Measurements from ENCODE around the genes CYP2A7 and CYP2F1.

DNA sequence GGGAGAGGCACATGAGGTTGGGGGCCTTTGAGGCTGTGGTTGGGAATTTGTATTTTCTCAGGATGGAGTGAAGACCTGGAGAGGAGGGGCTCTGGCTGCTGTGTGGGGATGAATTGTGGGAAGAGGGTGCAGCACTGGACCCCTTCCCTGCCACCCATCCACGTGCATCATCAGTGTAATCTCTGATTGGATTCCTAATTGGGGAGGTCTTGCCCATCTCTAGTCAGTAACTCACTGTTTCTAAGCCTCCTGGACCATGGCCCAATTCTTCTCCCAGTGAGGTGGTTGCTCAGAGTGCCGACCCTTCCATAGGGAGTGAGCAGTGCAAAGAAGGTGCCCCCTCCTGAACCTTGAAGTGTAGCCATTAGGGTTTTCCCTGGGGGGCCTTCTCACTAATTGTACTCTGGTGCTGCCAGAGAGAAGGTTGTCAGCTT lies 5.5 kb downstream of the EGLN2 start:
- PRO-cap, result no peak

DNA sequence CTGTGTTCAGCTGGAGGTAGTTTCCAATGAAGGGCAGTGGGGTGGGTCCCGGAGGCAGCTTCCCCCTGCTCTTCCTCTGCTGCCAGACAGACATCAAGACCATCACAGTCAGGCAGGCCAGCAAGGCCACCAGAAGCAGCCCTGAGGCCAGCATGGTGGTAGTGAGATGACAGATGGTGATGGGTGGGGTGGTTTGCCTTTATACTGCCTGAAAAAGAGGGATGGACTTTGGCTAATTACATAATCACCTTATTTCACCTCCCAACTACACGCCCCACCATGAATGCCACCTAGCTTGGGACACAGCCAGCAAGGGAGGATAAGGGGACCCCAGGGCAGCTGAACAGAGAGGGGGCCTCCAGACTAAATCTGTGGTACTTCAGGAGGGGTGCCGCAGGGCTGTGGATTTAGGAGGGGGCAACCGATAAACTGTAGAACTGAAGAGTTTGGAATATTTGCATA lies at the start of gene CYP2A7:
Gene CYP2A7, minus strand, starts transcription at position 175 of the 462 bp plus-strand sequence.
- PRO-cap, result no peak

DNA sequence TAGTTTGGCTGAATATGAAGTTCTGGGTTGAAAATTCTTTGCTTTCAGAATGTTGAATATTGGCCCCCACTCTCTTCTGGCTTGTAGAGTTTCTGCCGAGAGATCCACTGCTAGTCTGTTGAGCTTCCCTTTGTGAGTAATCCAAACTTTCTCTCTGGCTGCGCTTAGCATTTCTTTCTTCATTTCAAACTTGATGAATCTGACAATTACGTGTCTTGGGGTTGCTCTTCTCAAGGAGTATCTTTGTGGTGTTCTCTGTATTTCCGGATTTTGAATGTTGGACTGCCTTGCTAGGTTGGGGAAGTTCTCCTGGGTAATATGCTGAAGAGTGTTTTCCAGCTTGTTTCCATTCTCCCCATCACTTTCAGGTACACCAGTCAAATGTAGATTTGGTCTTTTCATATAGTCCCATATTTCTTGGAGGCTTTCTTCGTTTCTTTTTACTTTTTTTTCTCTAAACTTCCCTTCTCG lies 21.3 kb upstream of the CYP2B6 start:
- PRO-cap, result no peak

GRCh38 chr19:41114240-41114724 lies at the start of gene CYP2F1:
CYP2F1 (plus strand) TSS chr19:41114432.
- PRO-cap, result no peak

- PRO-cap, result no peak
Observed at GRCh38 chr19:41267796-41268395, 3.7 kb downstream of the HNRNPUL1 start.

DNA sequence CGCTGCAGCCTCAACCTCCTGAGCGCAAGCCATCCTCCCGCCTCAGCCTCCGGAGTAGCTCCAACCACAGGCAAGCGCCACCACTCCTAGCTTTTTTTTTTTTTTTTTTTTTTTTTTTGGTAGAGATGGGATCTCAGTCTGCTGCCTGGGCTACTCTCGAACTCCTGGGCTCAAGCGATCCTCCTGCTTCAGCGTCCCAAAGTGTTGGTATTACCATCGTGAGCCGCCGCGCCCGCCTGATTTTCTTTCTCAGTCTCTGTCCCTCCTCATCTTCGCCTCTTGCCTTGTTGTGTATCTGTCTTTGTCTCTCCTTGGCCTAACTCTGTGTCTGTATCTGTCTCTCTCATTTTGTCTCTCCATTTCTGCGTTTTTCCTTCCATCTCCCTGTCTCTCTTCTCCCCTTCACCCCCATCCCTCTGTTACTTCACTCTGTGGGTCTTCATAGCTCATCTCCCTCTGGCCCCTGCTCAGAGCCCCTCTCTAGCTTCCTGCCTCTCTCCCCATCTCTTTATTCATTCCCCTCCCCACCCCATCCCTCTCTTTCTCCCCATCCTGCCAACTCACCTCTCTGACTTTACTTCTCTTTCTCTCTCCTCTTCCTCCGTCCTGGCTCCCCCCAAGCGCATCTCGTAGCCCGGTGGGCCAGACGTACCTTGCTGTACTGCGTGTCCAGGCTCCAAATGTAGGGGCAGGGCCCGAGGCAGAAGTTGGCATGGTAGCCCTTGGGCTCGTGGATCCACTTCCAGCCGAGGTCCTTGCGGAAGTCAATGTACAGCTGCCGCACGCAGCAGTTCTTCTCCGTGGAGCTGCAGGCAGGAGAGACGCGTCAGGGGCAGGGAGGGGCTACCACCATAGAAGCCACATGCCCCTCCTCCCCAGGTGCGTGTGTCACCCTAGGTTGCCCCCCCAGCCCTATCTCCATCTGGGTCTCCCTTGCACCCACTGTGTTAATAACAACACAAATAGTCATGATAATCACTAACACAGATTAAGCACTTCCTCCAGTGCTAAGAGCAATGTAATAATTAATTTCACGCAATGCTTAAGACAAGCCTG lies 21.8 kb downstream of the CCDC97 start:
- PRO-cap, result no peak

DNA sequence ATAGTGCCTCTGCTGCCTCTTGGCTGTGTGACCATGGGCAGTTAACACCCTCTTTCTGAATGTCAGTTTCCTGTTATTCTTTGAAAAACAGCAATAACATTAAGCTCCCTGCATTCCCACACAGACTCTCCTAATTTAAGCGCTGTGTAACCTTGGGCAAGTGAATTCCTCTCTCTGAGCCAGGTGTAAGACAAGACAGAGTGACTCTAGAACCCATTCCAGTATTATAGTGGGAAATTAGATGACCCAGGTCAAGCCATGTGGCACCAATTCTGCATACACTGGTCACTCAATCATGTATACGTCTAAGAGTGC lies 4.6 kb downstream of the TGFB1 start:
- PRO-cap, result no peak

DNA sequence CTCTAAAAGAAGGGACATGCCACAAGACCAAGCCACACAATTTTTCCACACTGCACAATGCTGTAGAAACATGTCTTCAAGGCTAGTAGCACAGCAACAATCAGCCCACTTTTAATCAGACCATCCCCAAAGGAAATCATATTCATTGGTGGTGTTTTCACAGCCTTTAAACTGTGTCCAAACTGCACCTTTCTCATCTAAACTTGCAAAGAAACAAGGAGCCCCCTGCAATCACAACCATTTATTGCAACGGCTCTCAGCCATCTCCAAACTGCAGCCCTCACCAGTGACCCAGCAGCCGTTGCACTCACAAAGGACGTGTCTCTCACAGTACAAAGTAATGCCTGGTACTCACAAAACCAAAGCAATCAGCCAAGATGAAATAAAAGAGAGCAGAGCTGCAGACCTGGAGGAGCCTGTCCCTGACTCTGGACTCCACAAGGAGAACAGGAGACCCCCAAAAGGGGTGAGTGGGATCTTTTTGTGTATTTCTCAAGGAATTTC lies 20.3 kb upstream of the CEACAM21 start:
- PRO-cap, result no peak

DNA sequence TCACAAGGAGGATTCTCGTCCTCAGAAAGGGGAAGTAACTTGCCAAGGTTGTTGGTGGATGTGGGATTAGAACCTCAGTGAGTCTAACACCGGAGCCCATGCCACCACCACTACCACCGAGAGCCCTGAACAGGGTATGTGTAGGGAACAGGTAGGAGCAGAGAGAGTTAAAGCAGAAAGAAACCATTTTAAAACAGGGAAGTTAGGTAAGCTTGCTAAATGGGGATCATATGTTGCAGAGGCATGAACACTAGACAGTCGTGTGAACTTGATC lies 9.5 kb upstream of the CEACAM6 start:
- PRO-cap, result no peak

DNA sequence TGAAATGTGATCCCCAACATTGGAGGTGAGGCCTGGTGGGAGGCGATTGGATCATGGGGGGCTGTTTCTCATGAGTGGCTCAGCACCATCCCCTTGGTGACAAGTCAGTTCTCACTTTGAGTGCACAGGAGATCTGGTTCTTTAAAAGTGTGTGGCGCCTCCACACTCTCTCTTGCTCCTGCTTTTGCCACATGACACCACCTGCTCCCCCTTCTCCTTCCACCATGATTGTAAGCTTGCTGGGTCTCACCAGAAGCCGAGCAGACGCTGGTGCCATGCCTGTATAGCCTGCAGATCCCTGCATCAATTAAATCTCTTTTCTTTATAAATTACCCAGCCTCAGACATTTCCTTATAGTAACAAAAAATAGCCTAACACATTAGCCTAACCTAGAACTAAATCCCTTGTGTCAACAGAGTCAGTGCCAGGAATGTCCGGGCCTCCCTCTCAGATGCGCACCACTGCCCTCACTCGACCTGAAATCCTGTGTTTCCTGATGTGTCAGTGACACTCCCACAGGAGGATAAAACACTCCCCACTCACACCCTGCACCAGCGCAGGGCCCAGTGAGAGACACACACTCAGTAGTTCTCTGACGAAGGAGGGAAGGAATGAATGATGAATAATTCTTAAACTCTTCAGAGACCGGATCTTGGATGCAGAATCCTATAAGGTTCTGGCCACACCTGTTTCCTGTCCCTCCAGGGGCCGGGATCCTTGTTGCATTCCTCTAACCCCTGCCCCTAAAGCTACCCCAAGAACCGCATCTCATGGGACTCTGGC lies 3.0 kb downstream of the CEACAM3 start:
- PRO-cap, result no peak

GRCh38 chr19:41921162-41921723 lies 7.0 kb downstream of the ERFL start:
- PRO-cap, result no peak

DNA sequence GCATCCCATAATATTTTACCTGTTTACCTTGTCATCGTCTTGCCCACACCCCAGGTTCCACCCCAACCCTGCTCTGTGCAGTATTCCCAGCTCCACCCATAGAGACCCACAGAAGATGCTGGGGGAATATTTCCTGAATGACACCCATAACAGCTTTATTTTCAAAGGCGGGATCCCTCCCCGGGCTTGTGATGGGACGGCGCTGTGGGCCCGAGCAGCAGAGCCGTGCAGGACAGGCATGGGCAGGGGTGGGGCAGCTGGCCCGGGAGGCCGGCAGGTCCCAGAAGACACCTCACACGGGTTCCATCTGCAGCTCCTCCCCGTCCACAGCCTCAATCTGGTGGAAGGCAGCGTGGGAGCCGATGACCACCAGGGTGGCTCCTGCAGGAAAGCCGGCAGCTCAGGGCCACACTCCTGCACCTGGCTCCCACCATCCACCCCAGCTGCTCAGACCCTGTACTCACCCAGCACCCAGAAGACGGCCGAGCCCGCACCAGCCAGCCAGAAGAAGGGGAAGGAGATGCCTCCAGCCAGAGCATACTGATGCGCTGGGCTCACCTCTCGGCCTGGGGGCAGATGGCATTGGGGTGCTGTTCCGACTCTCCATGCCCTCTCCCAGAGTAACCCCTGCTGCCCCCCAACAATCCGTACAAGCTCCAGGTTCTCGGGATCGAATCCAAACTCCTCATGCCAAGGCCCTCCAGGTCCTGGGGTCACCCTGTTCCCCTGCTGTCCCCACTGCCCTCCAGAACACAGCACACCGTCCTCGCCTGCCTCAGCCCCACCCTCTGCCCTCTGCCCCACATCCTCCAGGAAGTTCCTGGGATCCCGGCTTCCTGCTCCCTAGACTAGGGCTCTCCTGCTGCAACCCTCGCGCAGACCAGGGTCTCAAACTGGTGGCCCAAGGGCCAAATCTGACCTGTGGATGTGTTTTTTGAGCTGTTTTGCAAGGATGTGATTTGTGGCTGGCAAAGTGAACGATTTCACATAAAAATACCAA lies 2.3 kb downstream of the RABAC1 start:
- PRO-cap, result no peak

GRCh38 chr19:41998434-41998952 lies 4.5 kb upstream of the ATP1A3 start:
- PRO-cap, result no peak

GRCh38 chr19:42037473-42038194 lies 32.4 kb downstream of the GRIK5 start:
- PRO-cap, result no peak

GRCh38 chr19:42086339-42087395 lies 10.7 kb downstream of the ZNF574 start:
- PRO-cap, result no peak

DNA sequence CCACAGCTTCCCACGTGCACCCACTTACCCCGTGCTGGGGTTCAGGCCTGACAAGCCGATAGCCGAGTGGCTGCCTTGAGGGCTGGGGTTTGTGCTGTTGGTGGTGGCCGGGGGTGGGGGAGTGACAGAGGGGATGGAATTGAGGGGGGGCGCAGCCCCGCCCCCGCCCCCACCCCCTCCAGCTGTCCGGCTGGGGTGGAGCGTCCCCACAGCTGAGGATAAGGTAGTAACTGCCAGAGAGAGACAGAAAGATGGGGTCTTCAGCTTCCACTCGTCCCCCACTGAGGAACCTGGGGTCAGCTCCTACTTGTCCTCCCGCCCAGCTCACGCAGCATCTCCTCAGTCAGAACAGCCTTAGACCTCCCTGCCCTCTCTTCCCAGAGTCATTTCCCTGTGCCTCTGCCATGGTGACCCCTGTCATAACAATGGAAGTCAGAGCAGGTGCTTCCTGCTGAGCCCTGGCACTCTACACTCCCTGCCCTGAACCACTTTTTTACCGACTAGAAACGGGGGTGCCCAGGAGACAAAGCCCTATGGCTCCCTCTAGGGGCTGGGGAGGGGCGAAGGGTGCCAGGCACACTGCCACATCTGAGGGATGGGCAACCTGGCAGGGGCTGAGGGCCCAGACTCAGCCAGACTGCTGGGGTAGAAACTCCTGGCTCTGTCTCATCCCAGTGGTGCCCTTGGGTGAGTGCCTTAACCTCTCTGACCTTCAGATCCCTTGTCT lies 16.2 kb downstream of the ZNF574 start:
- PRO-cap, result no peak

- PRO-cap, result no peak
Observed at GRCh38 chr19:42207655-42208473, 9.6 kb downstream of the DEDD2 start.

DNA sequence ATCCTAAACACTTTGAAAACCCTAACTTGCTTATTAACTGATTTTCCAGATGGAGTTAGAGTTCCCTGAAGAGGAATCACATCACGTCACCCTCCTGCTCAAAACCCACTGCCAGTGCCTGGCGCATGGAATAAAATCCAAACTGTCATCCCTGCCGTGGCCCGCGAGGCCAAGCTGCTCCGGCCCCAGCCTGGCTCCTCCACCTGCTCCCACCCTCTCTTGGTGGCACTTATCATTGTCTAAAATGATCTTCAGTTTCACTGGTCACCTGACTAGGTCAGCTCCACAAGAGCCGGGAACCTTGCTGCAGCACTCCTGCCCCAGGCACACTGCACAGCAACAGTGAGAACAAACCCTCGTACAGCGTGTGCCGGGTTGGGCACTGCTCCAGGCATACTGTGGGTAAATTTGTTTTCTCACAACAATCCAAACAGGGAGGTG lies 9.0 kb downstream of the DEDD2 start:
- PRO-cap, result no peak

- PRO-cap, result no peak
Observed at GRCh38 chr19:42243405-42243993, 1.1 kb upstream of the GSK3A start.

- PRO-cap, result unidirectional peak, plus-strand start at chr19:42256114
Observed at GRCh38 chr19:42255718-42256665, 1.1 kb upstream of the ERF start.